SEM (cell line): Measurements from ENCODE around the genes NDUFB1 and RIN3.

DNA sequence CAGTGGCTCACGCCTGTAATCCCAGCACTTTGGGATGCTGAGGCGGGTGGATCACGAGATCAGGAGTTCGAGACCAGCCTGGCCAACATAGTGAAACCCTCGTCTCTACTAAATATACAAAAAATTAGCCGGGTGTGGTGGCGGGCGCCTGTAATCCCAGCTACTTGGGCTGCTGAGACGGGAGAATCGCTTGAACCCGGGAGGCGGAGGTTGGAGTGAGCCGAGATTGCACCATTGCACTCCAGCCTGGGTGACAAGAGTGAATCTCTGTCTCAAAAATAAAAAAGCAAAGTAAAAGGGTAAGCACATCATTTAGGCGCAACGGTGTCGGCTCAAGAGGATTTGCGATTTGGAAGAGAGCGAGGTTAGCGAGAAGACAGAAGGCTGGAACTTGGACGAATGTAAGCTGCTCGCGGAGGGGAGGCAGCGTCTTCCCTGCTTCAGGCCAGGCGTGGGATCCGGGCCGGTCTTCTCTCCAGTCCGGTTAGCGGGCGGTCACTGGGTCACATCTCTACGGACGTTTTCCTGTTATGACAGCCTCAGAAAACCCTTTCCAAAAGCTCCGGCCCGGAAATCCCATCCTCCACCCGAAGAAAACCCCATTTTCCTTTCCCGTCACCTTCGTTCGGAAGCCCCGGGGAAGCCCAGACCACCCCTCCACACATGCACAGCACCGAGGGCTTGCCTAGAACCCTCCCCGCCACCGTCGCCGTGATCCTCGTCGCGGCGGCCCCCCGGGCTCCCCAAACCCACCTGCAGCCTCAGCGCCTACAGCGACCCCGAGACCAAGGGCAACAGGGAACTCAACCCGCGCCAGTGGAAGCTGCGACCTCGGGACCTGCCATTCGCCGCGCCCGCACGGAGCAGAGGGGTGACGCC lies at the start of gene NDUFB1:
Gene NDUFB1 (minus strand): TSS at position 818 of the 879 bp plus-strand sequence.
- PRO-cap, result bidirectional peak, plus-strand start outside the sequence, minus-strand start at position 818 of the sequence

DNA sequence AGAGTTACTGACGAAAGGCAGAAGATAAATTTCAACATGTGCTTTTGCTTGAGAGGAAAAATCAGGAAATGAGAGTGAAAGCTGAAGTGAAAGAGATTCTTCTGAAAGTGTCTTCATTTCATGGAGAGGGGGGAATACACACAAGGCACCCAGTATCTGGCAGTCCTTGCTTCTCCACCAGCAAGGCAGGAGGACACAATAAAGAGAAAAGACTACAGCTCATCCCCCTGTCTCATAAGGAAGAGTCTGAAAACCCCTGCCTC lies 77.9 kb downstream of the SLC24A4 start:
- PRO-cap, result unidirectional peak, plus-strand start at position 116 of the sequence

DNA sequence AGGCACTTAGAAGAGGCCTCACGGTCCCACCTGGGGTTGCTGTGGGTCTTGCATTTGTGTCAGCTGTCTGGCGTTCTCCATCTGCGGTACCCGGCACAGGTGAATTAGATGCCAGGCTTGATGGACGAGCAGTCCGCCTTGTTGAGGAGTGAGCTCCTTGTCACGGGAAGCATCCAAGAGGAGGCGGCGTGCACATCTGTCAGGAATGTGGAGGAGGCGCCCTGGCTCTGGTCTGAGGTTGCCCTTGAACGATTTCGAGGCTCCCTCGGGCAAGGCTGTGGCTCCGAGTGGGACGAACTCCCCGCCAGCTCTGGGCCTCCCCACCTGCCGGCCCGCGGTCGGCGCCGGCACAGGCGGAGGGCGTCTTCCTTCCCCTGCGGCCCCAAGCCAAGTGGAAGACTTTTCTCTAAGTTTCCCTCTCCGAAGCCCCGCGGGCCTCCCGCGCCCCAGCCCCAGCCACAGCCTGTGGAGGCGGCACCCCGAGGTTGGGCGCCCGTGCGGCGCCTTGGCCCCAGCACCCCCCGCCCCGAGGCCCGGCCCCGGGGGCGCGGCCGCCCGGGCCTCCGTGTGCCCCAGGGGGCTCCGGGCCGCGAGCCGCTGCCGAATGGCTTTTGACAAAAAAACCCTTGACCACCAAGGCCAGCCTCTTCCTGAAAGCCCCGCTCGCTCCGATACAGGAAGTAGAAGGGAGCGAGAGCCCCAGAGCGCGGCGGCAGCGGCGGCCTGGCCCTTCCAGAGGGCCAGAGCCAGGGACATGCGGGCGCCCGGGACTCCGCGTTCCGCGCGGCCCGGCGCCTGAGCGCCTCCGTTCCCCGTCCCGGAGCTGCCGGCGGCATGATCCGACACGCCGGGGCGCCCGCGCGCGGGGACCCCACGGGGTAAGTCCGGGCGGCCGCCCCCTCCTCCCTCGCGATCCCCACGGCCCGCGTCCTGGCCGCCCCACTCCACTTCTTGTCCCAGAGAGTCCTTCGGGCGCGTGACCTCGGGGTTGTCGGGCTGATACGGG lies at the start of gene RIN3:
Gene RIN3 (plus strand): TSS at position 683 of the 1,006 bp plus-strand sequence.
- PRO-cap, result bidirectional peak, plus-strand start at position 464 of the sequence, minus-strand start at position 393 of the sequence; bidirectional peak, plus-strand start at position 683 of the sequence, minus-strand start at position 675 of the sequence

GRCh38 chr14:92538297-92539054 lies 24.9 kb downstream of the RIN3 start:
- PRO-cap, result no peak

DNA sequence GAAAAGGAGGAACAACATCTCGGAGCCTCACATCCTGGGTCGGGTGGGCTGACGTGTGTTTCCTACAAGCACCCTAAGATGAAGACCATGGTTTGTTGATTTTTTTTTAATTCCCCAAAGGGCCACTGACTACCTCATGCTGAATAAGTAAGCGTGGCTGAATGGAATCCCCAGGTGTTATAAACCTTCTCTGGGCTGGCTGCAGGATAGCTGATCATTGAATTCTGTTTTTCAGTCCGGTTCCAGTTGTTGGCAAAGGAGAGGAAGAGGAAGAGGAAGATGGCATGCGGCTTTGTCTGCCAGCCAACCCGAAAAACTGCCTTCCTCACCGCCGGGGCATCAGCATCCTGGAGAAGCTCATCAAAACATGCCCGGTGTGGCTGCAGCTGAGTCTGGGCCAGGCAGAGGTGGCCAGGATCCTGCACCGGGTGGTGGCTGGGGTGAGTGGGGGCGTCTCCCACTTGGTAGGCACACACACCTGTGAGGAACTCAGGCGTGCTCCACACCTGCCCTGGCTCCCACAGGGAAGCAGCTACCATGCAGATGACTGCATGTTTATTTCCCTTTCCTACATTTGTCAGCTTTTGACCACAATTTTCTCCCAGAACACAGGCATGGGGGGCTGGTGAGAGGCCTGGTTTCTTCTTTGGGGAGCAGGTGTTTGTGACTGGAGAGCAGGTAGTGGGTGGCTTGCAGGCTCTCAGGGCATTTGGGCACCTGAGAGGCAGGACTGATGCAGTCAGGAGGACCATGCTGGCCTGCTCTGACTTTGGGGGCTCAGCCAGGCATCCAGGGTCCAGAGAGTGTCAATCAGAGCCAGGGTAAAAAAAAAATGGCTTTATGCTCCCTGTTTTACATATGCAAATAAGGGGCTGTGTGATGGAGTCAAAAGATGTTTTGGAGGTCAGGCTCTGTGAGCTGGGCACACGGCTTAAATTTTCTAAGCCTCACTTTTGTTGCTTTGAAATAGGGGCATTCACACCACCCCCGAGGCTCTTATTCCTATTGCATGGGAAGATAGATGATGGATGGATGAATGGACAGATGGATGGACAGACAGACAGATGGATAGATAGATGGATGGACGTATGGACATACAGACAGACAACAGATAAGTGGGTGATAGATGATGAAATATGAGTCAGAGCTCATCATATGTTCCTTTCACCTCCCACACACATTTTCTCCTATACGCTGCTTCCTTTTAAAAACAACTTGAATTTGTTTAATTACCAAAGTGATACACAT lies 42.4 kb downstream of the RIN3 start:
- PRO-cap, result no peak

GRCh38 chr14:92568470-92569146 lies 55.0 kb downstream of the RIN3 start:
- PRO-cap, result no peak

DNA sequence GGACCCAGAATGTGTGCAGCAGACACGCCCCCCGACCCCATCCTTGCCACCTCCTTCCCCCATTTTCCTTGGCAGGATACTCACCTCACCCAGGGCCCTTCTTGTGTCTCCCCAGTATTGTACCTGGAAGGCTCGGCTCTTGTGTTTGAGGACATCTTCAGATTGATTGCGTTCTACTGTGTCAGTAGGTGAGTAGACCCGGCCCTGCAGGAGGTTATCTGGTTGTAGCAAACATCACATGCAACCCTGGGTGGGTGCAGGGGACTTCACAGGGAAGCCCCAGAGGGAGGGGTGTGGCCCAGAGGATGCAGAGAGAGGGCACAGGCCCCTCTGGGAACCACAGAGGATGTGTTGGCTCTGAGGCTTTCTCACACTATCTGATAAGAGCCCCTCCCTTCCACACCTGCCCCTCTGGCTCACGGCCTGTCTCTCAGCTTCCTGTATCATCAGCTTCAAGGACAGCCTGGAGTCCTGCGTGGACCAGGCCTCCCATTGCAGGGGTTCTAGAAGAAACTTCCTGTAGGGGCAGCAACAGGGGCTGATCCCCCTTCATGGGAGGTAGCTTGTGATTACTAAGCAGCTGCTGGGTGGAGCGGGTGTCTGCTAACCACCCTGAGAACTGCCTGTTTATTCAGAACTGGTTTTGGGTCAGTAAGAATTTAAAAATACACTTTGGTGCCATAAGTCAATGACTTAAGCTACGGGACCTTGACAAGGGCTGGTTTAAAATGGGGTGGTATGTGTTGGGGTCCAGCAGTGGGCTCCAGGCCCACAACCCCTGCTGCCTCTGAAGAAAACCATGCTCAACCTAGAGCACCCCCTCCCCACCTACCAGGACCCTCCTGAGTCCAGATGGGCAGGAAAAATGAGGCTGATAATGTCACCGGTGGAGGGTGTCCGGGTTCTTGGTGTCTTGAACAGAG lies 102.0 kb downstream of the RIN3 start:
- PRO-cap, result no peak

DNA sequence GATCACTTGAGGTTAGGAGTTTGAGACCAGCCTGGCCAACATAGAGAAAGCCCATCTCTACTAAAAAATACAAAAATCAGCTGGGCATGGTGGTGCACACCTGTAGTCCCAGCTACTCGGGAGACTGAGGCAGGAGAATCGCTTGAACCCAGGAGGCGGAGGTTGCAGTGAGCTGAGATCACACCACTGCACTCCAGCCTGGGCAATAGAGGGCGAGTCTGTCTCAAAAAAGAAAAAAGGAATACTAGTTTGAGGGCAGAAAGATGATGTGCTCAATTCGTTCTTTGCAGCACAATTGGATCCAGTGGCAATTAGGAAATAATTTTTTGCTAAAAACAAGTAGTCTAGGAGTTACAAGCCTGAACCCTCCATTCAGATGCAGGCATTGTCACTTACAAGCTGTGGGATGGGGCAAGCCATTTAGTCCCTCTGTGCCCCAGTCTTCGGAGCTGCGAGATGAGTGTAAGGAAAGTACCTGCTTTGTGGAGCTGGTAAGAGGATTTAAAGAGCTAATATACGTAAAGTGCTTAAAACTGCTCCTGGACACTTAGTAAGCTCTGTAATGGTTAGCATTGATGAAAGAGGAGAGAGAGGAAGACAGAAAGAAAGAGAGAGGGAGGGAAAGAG lies 112.7 kb downstream of the LGMN start:
- PRO-cap, result no peak

- PRO-cap, result no peak
Observed at GRCh38 chr14:92646918-92647652, 101.3 kb downstream of the LGMN start.

DNA sequence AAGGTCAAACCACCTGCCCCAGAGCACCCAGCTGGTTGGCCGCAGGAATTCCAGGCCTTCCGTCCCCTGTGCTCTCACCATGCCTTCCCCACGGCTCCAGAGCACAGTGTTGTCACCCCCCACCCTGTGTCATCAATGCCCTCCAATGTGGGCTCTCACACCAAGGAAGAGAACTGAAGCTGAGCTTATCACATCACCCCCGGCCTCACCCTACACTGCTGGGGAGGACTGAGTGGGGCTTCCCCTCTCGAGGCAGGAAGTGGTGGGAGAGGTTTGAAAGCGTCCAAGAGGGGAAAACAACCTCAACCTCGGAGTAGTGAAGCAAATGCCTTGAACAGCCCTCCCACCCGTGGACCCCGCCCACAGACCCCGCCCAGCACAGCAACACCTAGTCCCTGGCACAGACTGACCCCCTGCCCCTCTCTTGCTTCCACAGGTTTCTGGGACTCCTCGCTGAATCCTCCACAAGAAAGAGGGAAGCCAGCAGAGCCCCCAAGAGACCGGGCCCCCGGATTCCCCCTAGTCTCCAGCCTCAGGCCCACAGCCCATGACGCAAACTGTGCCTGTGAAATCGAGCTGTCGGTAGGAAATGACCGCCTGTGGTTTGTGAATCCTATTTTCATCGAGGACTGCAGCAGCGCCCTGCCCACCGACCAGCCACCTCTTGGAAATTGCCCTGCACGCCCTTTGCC lies 97.1 kb downstream of the LGMN start:
- PRO-cap, result no peak

DNA sequence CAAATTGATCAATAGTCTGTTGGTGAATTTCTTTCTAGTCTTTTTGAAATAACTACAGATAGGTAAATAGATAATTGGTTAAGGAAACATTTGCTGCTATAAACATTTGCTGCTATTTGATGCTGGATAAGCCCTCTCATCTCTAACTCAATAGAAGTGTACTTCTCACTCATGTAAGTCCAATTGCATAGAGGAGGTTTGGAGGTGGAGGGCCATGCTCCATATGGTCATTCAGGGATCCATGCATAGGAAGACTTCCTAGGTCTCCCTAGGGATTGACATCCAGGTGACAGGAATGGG lies 80.9 kb downstream of the LGMN start:
- PRO-cap, result no peak

GRCh38 chr14:92668278-92668746 lies 80.1 kb downstream of the LGMN start:
- PRO-cap, result no peak

GRCh38 chr14:92669046-92669767 lies 79.2 kb downstream of the LGMN start:
- PRO-cap, result no peak

- PRO-cap, result no peak
Observed at GRCh38 chr14:92706742-92707003, 41.8 kb downstream of the LGMN start.

DNA sequence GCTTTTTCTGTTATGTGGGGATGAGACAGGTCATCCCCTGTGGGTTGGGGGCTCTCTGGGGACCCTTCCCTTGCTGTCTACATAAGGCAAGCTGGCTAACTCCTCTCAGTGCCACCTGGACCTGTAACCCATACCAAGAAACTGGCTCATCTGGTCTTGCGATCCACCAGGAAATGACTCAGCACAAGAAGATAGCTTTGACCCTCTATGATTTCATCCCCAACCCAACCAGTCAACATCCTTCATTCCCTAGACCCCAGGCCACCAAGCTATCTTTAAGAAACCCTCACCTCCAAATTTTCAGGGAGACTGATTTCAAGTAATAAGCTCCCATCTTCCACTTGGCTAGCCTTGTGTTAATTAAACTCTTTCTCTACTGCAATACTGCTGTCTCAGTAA lies 7.9 kb upstream of the GOLGA5 start:
- PRO-cap, result no peak

DNA sequence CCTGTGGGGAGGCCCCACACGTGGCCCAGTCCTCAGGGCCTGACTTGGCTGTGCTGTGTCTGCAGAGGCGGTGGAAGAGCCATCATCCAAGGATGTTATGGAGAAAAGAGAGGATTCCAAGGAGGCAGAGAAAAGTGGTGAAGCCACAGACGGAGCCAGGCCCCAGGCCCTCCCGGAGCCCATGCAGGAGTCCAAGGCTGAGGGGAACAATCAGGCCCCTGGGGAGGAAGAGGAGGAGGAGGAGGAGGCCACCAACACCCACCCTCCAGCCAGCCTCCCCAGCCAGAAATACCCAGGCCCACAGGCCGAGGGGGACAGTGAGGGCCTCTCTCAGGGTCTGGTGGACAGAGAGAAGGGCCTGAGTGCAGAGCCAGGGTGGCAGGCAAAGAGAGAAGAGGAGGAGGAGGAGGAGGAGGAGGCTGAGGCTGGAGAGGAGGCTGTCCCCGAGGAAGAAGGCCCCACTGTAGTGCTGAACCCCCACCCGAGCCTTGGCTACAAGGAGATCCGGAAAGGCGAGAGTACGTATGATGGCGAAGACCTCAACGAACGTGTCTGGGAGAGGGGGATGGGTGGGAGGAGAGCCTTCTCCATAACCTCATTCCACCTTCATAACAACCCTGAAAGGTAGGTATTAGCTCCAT lies 8.4 kb downstream of the CHGA start:
- PRO-cap, result no peak

DNA sequence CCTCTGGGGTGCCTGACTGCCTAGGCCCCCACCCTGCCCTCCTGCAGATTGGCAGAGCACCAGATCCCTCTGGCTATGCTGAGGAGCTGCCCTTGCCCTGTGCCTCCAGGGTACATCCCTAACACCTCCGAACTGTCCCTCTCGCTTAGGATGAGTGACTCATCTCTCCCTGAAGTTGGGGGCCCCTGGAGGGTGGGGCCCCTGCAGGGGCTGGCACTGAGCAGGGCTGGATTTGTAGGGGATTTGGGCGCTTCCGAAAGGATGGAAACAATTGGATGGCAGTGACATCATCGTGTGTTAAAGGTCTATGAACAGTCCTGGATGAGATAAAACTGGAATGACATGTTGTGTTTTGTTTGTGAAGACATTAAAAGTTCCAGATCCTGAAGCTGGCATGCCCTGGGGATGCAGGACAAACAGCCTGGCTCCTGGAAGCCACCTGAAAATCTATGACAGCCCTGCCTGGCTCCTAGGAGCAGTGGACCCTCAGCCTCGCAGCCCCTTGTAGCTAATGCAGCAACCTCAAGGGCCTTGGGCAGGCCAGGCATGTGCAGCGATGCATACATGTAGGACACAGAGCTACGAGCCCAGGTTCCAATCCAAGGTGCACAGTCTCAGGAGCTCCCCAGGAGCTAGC lies 51.2 kb downstream of the CHGA start:
- PRO-cap, result no peak

DNA sequence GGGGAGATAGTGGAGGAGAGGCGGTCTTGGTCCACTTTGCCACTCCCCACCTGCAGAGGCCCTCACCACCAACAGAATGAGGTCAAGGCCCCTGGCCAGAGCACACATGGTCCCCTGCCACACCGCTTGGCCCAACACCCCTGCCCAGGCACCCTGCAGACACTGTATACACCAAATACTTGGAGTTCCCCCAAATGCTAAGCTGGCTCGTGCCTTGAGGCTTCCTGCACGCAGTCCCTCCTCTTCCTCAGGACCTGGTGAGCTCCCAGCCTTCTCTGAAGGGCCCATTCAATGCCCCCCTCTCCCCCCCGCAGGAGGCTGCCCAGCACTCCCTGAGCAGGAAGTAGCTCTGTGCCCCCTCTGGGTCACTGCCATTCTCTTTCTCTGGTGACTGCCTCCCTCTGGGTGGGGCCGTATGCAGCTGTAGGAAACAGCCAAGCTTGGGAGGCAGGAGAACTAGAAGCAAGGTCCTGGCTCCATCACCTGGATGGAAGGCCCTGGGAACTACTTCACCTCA lies 75.3 kb downstream of the ITPK1 start:
- PRO-cap, result no peak

DNA sequence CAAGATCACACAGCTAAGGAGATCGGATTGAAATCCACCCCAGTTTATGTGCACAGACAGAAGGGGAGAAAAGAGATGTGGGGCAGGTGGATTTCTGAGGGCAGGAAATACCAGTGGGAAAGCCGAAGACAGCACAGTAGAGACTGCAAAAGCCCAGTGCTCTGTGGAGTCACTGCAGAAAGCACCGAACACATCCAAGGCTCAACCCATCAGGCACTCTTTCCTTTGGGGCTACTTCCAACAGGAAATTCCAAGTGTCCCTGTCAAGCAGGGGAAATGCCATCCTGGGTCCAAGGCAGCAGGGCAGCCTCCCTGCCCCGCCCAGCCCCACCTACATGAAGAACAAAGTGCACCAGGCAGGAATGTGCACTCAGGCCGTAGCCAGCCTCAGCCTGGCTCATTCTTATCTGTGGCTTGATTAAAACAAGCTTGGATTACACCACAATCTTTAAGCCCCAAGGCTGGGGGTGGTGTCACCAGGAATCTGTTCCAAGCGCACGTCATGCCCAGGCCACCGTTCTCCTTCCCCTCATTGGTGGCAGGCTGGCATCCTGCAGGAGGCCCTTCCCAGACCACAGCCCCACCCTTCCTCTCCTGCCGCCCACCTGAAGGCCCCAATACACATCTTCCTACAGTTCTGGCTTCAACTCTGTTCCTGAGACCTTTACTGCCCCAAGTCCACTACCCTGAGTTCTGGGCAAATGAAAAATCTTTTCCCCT lies 72.3 kb downstream of the ITPK1 start:
- PRO-cap, result no peak

- PRO-cap, result no peak
Observed at GRCh38 chr14:93049893-93050487, 65.7 kb downstream of the ITPK1 start.